HT1080 (cell line): ENCODE measurements around the genes GOLT1B and LDHB.

RAMPAGE:
- cytosol, long total RNA = no peak
- long total RNA = no peak
- nucleus, long total RNA = no peak
Measured at GRCh38 chr12:19711948-19712523, 272.7 kb downstream of the AEBP2 start.

DNA sequence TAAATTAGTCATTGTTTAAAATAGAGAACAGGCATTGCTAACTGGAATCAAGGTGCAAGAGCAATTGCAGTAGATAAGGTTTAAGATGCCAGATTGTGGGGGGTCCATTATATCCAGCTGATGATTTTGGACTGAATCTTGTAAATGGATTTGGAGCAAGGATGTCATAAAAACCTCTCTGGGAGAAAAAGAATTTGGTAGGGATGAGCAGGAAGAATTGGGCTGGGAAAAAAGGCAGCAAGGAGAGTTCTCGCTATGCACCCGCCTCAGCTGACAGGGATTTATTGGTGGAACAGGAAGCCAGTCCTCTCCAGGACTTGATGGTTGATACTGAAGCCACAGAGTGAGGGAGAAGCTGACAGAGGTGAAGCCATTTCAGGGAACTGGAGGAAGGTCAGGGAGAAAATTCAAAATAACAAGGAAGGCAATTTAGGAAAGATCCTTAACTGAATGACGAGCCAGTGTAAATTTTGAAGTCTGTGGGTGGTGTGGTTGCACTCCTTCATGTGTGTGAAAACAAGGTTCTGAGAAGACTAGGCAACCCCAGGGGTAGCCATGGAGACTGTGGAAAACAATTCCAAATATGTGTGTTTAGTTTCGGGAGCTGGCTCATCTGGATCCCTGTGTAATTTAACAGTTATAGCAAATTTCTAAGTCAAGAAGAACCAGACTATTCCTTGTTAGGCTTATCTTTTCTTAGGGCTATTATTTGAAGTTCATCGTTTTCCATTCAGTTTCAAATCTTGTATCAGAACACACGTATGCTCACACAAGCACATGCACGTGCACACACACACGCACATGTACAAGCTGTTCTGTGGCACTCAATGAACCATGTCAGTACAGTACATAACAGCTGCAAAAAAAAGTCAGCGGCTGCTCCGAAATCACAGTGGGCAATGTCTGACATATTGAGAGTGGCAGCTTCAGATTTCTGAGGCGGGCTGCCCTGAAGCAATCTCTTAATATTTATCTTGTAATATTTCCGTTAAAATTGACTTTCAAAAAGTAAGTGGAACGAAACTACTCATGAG is 411.0 kb downstream of the AEBP2 start:
RAMPAGE:
- cytosol, long total RNA = no peak
- long total RNA = no peak
- nucleus, long total RNA = no peak

GRCh38 chr12:19946309-19947093 is 421.8 kb upstream of the PDE3A start:
RAMPAGE:
- cytosol, long total RNA = no peak
- long total RNA = no peak
- nucleus, long total RNA = no peak

RAMPAGE:
- cytosol, long total RNA = no peak
- long total RNA = no peak
- nucleus, long total RNA = no peak
Measured at GRCh38 chr12:20368627-20369416, 485 bp downstream of the PDE3A start.

DNA sequence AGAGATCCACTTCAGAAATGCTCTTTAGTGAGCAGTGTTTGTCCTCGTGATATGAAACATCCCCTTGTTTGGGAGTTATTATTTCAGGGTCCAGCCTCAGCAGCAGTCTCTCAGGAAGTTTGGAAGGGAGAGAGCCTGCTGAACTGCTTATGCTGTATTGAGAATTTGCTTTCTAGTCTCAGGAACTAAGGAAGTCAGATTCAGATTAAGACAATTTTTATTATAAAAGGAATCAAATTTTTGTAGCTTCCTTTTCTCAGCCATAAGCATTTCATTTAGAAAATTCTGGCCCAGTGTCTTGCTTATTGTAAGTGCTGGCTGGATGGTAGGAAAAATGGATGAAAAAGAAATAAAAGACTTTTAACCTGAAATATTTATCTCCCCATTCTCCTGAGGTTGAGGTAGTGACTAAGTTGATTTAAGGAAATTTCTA is 11.0 kb downstream of the PDE3A start:
RAMPAGE:
- cytosol, long total RNA = no peak
- long total RNA = no peak
- nucleus, long total RNA = no peak

DNA sequence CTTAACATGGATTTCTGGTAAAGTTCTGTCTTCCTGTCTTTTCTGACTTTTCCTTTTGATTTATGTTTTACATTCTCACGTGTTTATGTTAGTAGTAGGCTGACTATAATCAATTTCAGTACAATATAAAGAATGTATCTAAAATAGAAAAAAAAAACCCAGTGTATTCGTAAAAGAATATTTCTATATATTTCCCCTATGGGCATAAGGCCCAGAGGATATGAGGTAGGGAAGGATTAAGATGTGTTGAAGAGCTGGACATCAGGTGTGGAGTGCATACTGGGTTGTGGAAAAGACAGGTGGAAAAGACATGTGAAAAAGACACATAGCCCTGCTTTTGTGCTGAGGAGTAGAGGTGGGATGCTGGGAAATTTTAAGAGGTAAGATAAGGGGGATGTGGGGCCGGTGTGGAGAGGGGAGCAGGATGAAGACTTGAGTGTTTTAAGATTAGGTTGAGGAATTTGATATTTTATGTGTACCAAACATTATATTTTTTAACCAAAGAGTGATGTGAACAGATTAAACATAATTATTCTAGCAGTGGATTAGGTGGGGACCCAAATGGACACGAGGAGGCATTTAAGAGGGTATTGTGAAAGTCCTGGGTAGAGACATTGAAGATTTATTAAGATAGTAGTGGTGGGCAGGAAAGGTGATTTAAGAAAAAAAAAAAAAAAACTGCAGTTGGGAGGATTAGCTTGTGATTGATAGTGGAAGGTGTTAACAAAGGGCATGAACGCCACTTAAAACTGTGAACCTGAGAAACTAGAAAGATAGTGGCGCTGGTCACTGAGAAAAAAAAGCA is 21.7 kb downstream of the PDE3A start:
RAMPAGE:
- cytosol, long total RNA = no peak
- long total RNA = no peak
- nucleus, long total RNA = no peak

GRCh38 chr12:20868086-20868559 is 57.6 kb downstream of the SLCO1B3 start:
RAMPAGE:
- cytosol, long total RNA = no peak
- long total RNA = no peak
- nucleus, long total RNA = no peak

RAMPAGE:
- cytosol, long total RNA = no peak
- long total RNA = no peak
- nucleus, long total RNA = no peak
Measured at GRCh38 chr12:21438933-21439497, 1.6 kb downstream of the PYROXD1 start.

DNA sequence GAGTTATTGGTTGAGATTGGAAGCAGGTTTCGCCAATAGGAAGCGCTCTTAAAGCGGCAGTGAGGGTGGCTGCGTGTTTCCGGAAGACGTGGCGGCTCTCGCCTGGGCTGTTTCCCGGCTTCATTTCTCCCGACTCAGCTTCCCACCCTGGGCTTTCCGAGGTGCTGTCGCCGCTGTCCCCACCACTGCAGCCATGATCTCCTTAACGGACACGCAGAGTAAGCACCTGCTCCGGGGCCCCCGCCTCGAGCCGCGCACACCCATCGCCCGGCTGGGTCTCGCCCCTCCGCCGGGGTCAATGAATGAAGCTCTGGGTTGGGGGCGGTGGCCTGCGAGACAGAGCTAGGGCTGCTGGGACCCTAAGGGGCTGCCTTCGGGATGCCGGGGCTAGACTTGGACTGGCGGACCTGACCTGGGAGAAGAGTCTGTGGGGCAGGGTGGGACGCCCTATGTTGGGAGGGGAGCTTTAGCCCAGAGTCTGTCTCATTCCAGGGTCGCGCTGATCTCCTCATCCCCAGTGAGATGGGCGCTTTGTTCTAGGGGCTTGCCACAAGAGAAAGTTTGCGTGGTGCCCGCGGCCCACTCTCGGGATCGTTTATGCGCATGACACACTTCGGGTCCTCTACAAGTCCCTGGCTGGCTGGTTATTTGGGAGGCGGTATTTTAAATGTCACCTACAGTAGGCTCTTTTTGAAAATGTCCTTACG is at the start of gene GOLT1B:
Gene GOLT1B (plus strand): TSS at position 59 of the 707 bp plus-strand sequence.
RAMPAGE:
- cytosol, long total RNA = start-site peak on the plus strand centred at position 93 of the sequence, 74 bp wide, 294 and 823 reads in 2 replicates
- long total RNA = start-site peak on the plus strand centred at position 83 of the sequence, 24 bp wide, 193 reads
- nucleus, long total RNA = start-site peak on the plus strand centred at position 74 of the sequence, 25 bp wide, 84 and 41 reads in 2 replicates

DNA sequence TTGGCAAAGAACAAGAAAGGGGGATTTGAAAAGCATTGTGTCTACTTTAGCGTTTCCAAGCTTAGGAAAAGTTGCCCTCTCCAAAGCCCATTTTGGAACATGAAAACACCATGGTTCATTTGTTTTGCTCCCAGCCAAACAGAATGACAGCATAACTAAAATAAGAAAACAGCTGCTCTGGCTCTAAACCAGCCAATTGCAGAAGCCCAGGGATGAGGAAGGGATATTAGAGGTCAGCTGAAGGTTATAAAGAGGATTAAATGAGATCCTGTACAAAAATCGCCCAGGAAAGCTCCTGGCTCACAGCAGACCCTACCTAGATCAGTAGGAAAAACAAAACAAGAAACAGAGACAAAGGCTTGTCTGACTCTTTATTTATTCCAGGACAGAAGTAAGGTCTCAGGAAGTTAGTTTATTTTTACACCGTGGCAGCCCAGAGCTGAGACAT is 25.8 kb downstream of the SPX start:
RAMPAGE:
- cytosol, long total RNA = no peak
- long total RNA = no peak
- nucleus, long total RNA = no peak

GRCh38 chr12:21646697-21647479 is 10.8 kb downstream of the LDHB start:
RAMPAGE:
- cytosol, long total RNA = no peak
- long total RNA = no peak
- nucleus, long total RNA = no peak

DNA sequence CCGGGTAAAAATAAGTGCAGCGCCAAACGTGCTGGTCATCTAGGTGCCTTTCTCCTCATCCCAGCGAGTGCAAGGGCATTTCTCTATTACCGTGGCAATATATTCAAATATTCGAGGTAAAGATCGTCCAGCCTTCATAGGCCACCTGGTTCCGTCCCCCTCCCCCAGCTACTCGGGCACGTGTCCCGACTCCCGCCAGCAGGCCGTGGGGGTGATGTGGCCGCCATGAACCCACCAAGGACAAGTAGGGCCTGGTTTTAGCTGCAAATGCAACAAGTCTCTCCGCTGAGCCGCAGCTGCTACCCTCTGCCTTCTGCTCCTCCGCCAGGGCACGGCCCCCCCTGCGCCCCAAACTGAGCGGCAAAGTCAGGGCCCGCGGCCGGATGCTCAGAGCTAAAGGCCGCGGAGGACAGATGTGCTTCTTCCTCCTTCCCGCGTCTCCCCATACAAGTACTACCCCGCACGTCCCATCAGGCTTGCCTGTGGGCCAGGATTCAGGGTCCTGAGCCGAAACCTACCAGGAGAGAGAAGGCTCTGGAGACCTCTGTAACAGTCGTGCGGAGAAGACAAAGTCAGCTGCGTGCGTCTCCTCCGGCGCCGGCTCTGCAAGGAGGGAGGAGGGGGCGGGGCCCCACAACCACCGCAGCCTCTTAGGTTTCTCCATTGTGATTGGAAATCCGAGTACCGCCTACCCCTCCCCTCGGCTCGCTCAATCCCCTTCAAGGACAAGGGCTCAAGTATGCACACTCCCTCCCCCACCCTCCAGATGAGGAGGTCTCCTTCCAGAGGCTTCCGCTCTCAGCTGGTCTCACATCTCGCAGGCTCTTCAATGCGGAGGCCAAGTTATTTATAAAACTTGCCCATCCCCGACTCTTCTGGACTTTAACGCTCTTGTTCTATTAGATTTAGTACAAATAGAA is at the start of gene LDHB:
Gene LDHB (minus strand): TSS at position 610 of the 920 bp plus-strand sequence.
RAMPAGE:
- cytosol, long total RNA = start-site peak on the minus strand centred at position 588 of the sequence, 47 bp wide, 6,792 and 8,362 reads in 2 replicates
- long total RNA = start-site peak on the minus strand centred at position 591 of the sequence, 46 bp wide, 5,682 reads
- nucleus, long total RNA = start-site peak on the minus strand centred at position 589 of the sequence, 49 bp wide, 4,173 and 720 reads in 2 replicates

DNA sequence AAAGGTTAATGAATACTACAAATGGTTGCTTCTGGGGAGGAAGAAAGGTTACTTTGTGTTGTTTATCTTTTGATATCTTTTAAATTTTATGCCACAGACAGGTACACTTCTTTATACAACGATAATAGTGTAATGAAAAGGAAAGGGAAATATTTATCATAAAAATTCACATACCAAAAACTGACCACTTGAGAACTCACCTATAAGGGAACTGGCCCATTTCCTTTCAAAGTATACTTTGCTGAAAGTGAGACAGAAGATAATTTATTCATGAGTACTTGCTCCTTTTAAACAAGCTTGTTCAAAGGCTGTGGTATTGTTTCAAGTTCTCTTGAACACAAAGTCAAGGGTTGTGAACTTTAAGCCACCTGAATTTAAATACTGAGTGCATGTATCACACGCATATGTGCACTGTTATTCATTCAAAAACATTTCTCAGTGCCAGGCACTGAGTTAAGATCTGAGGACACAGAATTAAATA is 19.0 kb upstream of the LDHB start:
RAMPAGE:
- cytosol, long total RNA = no peak
- long total RNA = no peak
- nucleus, long total RNA = no peak

DNA sequence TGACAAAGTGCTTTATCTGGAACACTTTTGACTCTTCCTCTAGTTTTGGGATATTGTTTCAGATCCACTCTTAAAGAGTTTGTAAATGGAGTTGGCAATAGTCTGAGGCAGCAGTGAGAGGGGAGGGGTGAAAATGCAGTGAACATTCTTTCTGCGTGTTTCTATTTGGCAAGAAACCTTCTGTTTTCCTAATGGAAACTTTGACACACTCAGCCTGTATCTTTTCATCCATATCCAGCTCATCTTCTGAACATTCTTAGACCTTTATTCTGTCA is 57.3 kb upstream of the KCNJ8 start:
RAMPAGE:
- cytosol, long total RNA = no peak
- long total RNA = no peak
- nucleus, long total RNA = no peak

DNA sequence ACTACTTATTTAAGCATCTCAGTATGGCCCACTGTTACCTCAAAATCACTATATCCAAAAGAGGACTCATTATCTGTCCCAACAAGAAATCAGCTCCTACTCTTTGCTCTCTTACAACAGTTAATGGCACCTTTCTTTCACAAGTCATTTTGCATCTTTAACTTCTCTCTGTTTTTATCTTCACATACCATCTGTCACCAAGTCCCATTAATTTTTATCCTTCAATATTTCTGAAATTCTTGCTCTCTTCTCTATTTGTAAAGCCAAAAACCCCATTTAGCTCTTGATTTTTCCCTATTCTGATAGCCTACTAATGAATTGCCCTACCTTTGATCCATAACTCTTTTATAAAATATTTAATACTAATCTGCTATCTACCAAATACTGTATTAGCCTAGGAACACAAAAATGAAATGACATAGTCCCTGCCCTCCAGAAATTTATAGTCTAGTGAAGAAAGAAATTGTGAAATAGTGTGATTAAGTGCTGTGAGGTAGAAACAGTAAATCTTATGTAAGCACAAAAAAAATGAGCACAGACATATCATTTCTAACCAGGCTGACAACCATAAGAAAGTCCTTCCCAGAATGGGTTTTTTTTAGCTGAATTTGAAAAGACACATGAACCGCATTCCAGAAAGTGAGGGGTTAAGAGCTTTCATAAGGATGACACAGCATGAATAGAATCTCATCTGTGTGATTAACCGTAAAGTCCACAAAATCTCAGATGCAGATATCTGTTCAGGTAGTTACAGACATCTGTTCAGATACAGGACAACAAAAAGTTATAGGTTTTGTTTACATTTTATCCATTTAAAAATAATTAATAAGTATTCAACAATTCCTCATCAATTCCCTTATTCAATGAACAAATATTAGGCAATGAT is 146.0 kb downstream of the SOX5 start:
RAMPAGE:
- cytosol, long total RNA = no peak
- long total RNA = no peak
- nucleus, long total RNA = no peak

GRCh38 chr12:23895573-23896320 is 53.7 kb downstream of the SOX5 start:
RAMPAGE:
- cytosol, long total RNA = no peak
- long total RNA = no peak
- nucleus, long total RNA = no peak

GRCh38 chr12:24211104-24211854 is 261.8 kb upstream of the SOX5 start:
RAMPAGE:
- cytosol, long total RNA = no peak
- long total RNA = no peak
- nucleus, long total RNA = no peak

RAMPAGE:
- cytosol, long total RNA = no peak
- long total RNA = no peak
- nucleus, long total RNA = no peak
Measured at GRCh38 chr12:24361830-24362399, 412.4 kb upstream of the SOX5 start.

GRCh38 chr12:24546042-24546954 is 402.6 kb downstream of the BCAT1 start:
RAMPAGE:
- cytosol, long total RNA = no peak
- long total RNA = no peak
- nucleus, long total RNA = no peak

DNA sequence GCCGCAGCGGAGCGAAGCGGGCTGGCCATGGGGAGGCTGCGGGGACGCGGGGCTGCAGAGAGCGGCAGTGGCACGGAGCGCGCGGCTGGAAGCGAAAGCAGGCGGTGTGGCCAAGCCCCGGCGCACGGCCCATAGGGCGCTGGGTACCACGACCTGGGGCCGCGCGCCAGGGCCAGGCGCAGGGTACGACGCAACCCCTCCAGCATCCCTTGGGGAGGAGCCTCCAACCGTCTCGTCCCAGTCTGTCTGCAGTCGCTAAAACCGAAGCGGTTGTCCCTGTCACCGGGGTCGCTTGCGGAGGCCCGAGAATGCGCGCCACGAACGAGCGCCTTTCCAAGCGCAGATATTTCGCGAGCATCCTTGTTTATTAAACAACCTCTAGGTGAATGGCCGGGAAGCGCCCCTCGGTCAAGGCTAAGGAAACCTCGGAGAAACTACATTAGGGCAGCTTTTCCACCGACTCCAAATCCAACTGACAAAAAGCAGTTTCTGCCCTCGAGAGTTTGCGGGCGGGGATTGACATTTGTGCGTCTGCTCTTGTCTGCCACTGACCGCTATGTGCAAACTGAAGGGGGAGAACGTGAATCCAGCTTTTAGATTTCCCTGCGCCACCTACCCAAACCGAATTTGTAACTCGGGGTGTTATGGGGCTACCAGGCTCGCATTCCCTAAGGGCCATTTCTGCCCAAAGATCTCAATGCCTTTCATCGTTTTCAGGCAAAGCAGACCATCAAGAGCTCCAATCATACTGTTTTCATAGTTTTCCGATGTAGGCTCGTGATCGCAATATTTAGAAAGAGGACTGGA is 45.7 kb downstream of the BCAT1 start:
RAMPAGE:
- cytosol, long total RNA = no peak
- long total RNA = no peak
- nucleus, long total RNA = no peak